ENCODE results near the gene DMRT2.

GRCh38 chr9:208650-209022 lies 6.0 kb upstream of the DOCK8 start:
- PRO-cap, 2 experiments = no peak in any of the 2 experiments

DNA sequence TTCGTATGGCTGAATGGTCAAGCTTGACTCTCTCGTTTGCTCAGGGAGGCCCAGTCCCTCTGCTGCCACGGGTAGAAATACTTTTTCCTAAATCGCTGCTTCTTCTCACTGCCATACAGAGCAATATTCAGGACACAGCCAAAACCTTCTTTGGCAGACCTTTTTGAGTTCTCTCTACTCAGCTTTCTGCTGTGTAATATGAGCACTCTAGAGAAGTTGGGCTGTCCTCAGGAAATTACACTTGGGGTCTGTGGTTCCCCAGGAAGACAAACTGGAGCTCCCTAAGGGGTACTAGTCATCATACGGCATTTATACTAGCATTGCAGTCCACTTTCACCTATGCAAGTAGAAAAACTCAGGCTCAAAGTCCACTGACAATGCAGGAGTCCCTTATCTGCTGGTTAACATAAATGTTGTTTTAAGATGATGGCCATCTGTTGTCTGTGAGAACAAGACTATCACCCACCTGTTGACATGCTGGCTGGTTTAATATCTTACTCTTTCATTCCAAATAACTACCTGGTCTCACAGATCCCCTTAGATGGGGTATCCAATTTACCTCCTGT lies 9.9 kb downstream of the DOCK8 start:
- PRO-cap, 2 experiments = no peak in any of the 2 experiments

DNA sequence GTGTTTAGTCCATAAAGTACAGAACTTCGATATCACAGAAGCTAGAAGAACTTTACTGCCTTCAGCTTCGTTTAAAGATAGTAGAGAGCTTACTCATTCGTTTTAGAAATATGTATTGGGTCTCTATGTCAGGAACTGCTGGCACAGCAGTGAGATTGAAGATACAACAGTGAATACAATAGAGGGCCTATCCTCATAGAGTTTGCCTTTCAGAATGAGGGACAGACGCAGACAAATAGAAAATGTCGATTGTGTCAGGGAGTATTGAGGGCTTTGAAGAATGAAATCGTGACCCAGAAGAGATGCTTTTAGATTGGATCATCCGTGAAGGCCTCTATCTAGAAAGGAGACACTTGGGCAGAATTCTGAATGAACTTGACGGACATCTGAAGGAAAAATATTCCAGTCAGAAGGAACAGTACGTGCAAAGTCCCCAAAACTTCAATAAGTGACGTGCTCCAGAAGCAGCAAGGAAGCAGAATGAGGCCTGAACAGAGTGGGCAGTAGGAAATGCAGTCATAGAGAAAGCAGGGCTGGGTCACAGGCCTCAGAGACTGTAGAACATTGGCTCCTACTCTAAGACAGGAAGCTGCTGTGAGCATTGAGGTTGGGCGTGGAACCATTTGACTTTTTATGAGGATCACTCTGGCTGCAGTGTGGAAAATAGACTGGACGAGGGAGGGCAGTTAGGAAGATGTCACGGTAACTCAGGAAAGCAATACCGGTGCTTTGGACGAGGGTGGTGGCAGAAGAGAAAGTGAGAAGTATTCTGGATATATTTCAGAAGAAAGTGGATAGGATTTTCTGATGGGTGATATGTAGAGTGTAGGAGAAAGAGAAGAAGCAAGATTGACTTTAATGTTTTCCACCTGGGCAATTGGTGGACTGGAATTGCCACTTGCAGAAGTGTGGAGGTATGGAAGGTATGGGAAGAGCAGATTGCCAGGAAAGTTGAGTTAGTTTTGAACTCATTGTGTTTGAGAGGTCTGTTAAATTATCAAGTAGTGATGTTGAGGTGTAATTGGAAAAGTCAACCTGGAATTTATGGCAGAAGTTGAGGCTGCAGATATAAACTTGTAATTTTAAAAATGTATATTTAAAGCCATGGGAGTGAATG lies 64.0 kb downstream of the DOCK8 start:
- PRO-cap, 2 experiments = peak in 2 of 2 experiments; most common plus-strand start position 626 of the sequence (in 1); most common minus-strand start position 482 of the sequence (in 2)

GRCh38 chr9:503699-504217 lies 737 bp upstream of the KANK1 start:
- PRO-cap, 2 experiments = no peak in any of the 2 experiments

GRCh38 chr9:706089-706584 lies 135.4 kb upstream of the DMRT1 start:
- PRO-cap, 2 experiments = peak in 1 of 2 experiments; most common plus-strand start chr9:706291 (in 1); most common minus-strand start chr9:706214 (in 1)

DNA sequence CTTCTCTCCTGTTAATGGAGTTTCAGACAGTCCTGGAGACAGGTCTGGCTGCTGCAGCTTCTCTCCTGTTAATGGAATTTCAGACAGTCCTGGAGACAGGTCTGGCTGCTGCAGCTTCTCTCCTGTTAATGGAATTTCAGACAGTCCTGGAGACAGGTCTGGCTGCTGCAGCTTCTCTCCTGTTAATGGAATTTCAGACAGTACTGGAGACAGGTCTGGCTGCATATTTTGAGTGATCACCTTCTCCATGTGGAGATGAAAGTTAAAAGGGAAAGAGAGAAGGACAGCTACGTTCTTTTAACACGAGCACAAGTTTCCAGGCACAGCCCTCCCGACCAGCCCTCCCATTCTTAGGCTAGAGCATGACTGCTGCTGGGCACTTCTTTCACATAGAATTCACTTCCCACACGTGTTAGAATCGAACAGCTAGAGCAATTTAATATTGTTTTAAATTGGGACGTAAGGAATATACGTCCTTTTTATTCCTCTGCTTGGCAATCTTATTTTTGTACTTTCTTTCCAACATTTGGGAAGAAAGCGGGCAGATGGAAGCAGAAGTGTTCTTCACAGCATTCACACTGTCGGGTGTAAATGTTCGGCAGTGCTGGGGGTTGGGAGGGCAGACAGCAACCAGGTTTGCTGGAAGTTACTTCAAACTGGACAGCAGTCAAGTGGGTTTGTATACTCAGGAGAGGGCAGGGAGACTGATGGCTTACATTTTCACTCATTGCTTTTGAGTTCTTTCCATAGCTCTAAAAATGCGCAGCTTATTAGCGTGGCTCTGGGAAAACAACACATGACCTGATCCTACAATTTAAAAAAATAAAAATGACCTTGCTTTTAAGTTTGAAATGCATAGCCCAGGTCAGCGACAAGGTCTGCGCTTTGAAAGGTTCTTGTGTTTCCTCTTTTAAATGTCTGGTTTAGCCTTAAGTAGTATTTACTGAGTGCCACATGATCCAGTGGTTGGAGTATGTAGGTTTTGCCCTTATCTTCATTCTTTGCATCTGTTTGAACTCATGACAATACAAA lies 133.1 kb upstream of the DMRT1 start:
- PRO-cap, 2 experiments = peak in 1 of 2 experiments; most common plus-strand start position 682 of the sequence (in 1); most common minus-strand start position 589 of the sequence (in 1)

GRCh38 chr9:1049854-1050710 lies at the start of gene DMRT2:
DMRT2 (plus strand) TSS chr9:1050357.
- PRO-cap, 2 experiments = peak in 1 of 2 experiments; most common plus-strand start chr9:1050346 (in 1); most common minus-strand start chr9:1050089 (in 1)

GRCh38 chr9:1052418-1052746 lies 2.2 kb downstream of the DMRT2 start:
- PRO-cap, 2 experiments = no peak in any of the 2 experiments

DNA sequence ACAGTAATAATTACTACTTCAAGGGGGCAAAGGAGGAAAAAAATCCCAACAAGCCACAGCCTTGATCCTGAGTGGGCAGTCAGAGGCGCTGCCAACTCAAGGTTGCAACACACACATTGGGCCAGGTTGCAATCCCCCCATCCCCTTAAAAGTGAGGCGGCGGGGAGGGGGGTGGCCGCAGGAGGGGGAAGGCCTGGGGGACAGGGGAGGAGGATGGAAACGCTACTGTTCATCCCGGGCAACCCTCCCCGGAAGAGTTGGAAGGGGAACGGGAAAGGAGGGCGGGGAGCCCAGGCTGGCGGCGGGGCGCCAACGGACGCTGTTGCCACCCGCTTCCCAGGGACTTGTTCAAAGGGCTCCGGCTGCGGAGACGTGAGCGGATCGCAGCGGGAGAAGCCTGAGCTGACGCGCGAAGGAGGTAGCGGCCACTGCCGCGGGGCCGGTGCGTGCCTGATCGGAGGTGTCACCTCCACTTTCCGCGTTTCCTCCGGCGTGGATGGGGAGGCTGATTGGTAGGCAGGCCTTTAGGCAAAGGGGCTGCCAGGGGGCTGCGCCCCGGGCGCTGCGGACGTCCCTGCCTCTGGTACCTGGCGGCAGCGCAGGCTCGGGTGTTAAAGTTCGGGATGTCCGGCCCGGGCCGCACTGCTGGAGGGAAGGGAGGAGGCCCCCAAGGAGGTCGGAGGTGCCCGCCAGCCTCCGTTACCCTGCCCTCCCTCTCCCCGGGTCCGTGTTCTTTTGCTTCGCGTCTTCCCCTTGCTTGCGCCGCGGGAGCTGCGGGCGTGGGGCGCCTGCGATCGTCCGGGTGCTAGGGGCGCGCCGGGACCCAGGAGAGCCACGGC lies 774 bp downstream of the SMARCA2 start:
- PRO-cap, 2 experiments = peak in 2 of 2 experiments; most common plus-strand start position 274 of the sequence (in 2); most common minus-strand start position 251 of the sequence (in 1)

- PRO-cap, 2 experiments = no peak in any of the 2 experiments
These were observed 142.9 kb downstream of the SMARCA2 start for GRCh38 chr9:2157781-2158804.

DNA sequence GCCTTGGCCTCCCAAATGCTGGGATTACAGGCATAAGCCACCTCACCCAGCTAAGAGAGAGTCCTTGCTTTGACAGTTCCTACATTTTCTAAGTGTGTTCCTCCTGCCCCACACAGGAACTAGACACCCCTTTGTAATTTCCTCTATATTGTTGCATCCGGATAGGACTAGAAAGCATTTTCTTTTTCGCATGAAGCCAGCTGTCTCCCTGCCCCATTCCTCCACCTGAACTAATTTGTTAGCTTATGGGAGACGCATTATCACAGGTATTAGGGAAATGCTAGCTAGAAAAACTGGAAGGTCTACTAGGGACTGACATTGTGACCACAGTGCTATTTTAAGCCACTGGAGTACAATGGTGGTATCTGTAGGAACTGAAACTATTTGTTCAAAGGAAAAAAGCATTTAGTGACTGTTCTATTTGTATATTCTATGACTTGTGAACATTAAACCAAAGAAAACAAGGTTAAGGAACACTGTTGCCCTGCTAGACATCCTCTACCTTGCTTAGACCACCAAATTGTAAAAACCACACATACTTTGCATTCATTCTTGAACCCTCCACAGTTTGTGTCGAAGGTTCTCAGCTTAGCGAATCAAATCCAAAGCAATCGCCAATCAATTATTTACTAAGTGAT lies 214.2 kb downstream of the SMARCA2 start:
- PRO-cap, 2 experiments = no peak in any of the 2 experiments

GRCh38 chr9:2427245-2428067 lies 194.1 kb upstream of the VLDLR start:
- PRO-cap, 2 experiments = no peak in any of the 2 experiments

DNA sequence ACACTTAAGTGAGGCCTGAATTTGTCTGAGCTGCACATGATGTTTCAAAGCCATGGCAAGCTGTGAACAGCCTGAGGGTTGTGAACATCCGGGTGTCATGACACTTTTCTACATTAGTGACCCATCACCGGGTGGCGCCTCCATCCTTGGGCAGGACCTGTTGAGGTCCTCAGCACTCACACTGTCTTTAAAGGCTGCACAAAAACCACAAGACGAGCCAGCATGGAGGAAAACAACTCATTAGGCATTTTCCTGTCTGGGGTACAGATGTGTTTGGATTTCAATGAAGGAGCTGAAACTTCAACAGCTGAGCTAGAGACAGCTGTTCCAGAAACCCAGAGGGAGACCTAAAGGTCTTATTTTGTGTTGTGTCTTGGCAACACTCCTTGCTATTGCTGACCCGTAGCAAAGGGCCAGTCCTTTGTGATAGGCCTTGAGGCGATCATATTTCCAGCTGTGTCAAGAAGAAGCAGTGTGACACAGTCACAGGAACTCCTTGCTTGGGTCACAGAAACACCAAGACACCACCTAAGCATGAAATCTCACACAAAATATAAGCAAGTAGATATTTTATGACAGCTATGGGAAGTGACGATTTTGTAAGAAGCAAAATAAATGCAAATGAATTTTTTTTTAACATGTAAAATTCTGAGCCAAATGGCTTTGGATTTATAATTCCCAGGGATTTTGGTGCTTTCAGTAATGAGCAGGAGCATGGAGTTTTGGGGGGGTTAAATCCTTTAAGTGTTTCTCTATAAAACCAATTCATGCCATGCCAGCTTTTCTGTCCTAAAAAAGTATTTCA lies 151.7 kb upstream of the VLDLR start:
- PRO-cap, 2 experiments = no peak in any of the 2 experiments

DNA sequence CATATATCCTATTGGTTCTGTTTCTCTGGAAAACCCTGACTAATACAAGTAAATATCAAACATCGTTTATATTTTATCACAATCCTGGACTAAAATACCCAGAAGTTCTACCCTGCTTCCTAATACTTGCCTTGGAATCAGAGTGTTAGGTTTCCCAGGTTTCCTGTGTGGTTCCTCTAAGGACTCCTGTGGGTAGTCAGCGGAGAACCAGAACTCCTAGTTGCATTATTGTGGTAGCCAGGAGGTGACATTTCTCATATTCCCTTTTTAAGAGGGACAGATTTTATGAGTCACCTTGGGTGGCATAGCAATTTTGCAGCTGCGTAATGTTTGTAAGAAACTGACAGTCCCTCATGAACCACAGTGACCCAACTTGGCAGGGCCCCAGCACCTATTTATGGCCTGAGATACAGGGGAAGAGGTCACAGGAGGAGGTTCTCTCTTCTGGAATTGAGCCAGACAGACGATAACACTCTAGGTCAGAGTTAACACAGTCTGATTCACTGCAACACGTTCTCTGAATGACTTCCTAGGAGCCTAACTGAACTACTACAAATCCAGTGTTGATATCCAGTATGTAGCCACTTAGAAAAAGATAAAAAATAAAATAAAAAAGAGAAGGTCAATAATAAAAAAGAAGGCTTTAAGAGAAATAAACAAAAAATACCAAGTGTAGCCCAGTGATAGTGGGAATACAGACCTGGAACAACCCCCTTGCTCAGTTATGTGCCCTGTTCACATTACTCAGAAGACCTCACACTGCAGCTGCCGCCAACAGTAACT lies 50.9 kb upstream of the VLDLR start:
- PRO-cap, 2 experiments = no peak in any of the 2 experiments

DNA sequence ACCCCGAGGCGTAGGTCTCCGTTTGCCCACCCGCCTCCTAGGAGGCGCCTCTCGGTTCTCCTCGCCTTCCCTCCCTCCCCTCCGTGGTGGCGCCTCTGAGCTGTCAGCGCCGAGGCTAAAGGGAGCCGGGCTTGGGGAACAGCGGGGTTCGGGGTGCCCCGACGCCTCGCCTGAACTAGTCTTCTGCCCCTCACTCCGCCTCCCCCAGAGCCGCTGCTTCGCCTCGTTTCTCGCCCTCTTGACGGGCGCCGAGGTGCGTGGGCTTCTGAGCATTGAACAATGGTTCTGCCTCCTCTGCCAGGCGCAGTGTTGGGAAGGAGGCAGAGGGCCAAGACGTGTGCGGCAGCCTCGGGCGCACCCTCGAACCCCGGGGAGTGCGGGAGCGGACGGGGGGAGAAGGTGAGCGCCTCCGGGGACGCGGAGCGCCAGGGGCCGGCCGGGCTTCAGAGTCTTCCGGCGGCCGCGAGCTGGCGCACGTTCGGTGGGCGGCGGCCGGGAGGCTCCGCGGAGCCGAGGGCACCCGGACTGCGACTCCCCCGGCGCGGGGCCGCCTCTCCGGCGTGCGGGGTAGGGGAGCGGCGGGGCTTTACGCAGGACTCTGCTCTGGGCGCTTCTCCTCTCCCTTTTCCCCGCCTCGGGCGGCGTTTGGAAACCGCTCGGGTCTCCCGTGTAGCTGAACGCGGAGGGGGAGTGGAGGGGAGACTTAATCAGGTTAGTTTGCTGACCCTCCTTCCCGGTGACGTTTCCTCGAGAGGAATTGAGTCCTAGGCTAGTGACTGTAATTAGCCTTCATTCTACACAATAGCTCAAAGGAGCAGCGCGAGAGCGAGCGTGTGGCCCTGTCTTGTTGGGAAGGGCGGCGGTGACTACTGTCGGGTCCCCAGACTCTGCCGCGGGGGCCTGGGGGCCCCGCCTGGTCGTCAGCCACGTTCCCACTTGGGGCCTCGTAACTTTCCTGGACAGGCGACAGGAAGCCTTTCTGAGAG lies 1.0 kb downstream of the VLDLR start:
- PRO-cap, 2 experiments = peak in 1 of 2 experiments; most common plus-strand start position 306 of the sequence (in 1); most common minus-strand start position 63 of the sequence (in 1)

- PRO-cap, 2 experiments = no peak in any of the 2 experiments
These were observed 26.0 kb downstream of the PUM3 start for GRCh38 chr9:2817820-2818349.

GRCh38 chr9:3475210-3475912 lies 50.4 kb downstream of the RFX3 start:
- PRO-cap, 2 experiments = no peak in any of the 2 experiments

DNA sequence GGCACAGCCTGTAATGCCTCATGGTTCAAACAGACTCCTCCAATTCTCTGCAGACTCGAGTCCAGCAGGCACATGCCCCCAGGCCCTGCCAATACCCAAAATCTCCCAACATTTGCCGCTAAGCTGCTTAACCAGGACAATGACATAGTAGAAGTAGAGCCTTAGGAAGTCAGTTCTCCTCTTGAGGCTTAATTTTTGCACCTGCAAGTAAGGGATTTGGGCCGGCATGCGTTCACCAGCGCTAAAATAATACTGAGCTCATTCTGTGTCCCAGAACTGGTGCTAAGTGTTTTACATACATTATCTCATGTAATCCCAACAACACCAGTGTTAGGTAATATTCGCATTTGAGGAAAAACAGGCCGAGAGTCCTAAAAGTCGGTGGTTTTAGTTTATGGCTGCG lies 1.4 kb upstream of the RFX3 start:
- PRO-cap, 2 experiments = no peak in any of the 2 experiments

- PRO-cap, 2 experiments = peak in 1 of 2 experiments; most common plus-strand start chr9:4145761 (in 1); most common minus-strand start chr9:4145657 (in 1)
These were observed 154.4 kb downstream of the GLIS3 start for GRCh38 chr9:4145347-4145941.

- PRO-cap, 2 experiments = no peak in any of the 2 experiments
These were observed 152.2 kb downstream of the GLIS3 start for GRCh38 chr9:4147304-4148503.

Data from Metastatic Liver Carcinoma in the Lung (tissue), 2 donors.